HL-60 (cell line): ENCODE results near the gene BPIFC.

GRCh38 chr22:31497128-31497835, 946 bp downstream of the SFI1 start:
- RRBS, result no CpG with 5 or more reads among the region's 10 CpGs

DNA sequence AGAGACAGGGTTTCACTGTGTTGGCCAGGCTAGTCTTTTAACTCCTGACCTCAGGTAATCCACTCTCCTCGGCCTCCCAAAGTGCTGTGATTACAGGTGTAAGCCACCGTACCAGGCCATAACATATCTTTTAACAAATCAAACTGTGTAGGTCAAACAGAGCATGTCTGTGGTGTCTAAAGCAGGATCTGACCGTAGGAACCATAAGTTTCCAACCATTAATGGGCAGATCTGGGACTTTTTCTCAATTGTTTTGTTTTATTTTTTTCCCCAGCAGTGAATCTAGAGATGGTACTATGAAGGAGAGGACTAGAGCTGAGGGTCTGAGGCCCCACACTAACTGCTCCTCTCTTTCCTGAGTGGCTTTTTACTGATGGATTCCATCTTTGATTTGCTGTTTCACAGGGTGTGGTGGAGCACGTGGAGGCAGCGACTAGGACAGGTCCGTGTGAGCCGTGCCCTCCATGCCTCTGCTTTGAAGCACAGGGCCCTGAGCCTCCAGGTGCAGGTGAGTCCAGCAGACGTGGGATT, 64.6 kb downstream of the SFI1 start:
- RRBS, result no CpG with 5 or more reads among the region's 8 CpGs

- RRBS, result 88% methylated on average over 4 of the region's 29 CpGs
These were observed 44.0 kb downstream of the PISD start for GRCh38 chr22:31617547-31618836.

- RRBS, result 43% methylated on average over 4 of the region's 11 CpGs
These were observed 763 bp upstream of the RFPL2 start for GRCh38 chr22:32205663-32206008.

- RRBS, result no CpG with 5 or more reads among the region's 3 CpGs
These were observed at the start of gene BPIFC for GRCh38 chr22:32464159-32464595. Gene BPIFC (minus strand): TSS chr22:32464446.

- RRBS, result no CpG with 5 or more reads among the region's 10 CpGs
These were observed 53.7 kb downstream of the FBXO7 start for GRCh38 chr22:32528311-32528763.

DNA sequence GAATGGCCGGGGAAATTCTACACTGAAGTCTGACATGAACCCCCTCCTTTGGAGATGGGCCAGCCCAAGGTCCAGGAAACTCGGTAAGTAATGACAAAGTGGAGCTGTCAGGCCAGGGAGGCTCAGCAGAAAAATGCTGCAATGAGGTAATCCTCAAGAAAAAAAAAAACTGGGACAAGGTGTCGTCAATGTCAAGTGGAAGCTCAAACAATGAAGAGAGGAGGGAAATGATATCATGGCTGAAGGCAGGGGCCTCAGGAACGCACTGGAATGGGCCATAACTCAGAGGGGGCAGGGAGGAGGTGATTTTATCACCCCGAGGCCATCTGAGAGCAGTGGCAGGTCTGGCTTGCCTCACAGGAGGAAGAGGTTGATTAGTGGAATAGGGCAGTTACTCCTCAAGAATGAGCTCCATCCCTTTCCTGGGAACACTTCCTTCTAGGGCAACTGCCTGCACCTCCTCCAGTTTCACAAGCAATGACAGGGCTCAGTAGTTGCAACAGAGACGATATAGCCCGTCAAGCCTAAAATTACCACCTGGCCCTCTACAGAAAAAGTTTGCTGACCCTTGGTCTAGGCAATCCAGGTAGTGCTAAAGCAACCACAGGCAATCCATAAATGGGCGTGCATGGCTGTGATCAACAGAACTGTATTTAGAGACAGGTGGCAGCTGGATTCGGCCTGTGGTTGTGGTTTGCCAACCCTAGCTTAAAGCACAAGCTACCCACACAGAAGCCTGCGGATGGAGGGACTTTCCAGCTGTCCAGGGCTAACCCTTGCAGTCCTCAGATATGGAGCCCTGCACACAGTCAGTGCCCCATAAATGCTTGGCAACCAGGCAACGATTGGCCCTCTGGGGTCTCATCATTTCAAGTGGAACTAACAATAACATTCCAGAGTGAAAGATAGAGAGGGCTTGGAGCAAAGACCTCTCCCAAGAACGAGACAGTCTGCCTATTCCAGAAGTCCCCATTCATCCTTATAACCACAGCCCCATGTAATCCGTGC, 65.3 kb downstream of the FBXO7 start:
- RRBS, result no CpG with 5 or more reads among the region's 13 CpGs

DNA sequence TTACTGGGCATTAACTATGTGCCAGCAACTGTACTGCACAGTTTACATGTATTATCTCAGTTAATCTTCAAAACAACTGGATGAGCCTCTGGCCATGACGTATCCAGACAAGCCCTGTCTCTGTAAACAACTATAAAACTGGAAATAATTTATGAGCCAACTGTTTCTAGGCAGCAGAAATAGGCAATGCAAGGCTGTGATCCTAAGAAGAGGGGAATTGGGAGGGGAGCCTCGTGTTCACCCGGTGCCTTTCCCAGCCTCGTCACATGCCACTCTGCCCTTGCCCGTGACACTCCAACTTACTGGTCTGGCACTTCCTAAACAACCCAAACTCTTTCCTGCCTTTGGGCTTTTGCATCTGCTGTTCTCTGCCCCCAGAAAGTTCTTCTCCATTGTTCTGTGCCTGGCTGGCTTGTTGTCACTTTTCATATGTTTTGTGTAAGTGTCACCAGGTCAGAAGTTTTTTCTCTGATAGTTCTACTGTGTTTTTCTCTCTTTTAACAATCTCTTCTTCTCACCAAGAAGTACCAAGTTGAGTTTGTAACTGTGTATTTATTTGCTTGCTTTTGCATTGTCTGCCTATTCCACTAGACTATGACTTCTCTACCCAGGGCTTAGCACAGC, 83.0 kb downstream of the FBXO7 start:
- RRBS, result no CpG with 5 or more reads among the region's 5 CpGs

DNA sequence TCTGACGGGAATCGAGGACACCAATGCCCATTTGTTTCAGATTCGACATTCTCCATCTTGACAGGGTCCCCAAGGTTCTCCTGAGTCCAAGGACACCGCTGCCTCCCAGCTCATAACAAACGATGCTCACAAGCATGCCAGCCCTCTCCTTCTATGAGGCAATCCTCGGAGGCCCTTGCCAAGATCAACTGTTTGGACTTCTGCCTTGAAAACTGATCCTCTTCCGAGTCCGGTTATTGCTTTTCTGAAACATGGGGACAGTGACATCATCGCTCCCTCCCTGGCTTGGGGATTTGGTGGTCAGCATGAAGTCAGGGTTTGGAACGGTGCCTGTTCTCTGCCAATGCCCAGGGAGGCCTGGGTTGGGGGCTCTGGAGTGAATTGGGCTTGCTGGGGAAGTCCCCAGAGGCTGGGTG, 149.3 kb downstream of the FBXO7 start:
- RRBS, result no CpG with 5 or more reads among the region's 10 CpGs

DNA sequence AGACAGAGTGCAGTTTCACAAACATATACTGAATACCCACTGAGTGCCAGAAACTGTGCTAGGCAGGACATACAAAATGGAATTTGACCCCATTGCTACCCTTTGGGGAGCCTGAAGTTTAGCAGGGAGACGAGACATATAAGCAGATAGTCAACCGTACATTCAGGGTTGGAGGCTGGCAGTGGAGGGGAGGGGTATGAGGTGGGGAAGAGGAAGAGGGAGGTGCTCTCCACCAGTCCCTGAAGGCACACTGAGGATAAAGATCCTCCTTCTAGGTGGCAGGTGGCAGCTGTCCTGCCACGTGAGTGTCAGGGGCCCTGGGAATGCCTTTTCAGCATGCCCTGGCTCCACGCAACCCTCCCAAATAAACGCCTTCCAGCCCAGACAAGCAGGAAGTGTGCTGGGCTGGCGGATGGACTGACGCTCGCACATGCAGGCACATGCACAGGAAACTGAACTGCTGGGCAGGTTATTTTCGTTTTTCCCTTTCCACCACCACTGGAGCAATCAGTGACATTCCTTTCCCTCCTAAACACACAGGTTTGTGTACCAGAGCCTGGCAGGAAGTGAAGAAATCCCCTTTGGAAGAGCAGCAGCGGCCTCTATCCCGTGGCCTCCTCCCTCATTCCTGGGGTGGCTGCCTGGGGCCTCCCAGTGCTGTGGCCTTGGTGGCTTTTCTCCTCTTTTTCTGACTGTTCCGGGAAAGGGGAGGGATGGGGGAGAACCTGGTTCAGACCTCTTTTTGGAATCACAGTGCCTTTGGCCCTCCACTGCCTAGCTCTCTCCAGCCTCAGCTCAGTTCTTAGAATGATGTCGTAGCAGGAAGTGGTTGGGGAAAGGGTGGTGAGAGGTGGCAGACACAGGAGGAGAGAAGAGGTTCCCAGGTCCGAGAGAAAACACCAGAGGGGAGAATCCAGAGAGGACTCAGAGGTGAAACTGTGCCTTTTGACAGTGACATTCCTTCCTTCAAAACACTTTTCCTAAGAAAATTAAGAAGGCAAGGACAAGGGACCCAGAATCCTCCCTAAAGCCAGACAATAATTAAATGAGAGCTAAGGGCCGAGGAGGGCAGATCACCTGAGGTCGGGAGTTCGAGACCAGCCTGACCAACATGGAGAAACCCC, 157.0 kb upstream of the TIMP3 start:
- RRBS, result no CpG with 5 or more reads among the region's 17 CpGs

DNA sequence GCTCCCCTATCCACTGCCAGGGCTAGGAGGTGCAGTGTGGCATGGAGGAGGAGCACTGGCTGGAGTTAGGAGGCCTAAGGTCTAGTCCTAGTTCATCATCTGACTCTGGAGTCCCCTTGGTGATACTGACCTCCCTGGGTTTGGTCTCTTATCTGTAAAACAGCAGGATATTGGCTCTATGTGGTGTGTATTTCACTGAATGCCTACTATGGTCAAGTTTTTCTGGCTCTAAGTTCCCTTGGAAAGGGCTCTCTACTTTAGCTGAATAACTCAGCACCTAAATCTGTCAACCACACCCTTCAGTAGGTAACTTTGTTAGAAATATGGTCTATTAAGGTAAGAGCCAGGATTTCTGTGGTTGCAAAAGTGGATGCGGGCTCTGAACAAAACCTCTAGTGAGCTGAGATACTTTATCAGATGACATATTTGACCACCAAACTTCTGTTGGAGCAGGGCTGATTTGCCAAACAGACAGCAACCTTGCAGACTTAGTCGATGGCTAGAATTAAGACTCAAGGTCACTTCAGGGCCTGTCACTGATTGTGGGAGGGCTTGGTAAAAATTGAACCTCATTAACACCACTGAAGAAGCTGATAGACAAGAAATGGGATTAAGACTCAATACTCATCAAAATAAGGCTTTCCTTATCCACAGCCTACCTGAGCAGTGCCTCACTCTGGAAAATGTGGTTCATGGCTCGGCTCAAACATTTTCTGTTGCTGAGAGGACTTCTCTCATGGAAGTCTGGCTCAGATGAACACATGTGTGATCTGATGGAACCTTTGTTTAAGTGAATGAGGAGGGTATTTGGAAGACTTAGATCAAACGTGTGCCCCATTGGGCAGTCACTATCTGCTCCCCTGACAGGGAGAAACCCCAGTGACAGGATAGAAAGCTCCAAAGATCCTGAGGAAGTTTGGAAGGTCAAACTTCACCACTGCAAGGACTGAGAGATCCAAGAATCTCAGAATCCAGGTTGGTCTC, 10.7 kb downstream of the TIMP3 start:
- RRBS, result no CpG with 5 or more reads among the region's 4 CpGs

GRCh38 chr22:32853350-32853726, 51.8 kb downstream of the TIMP3 start:
- RRBS, result no CpG with 5 or more reads among the region's 1 CpG

- RRBS, result no CpG with 5 or more reads among the region's 21 CpGs
These were observed 52.9 kb downstream of the TIMP3 start for GRCh38 chr22:32854096-32855047.

- RRBS, result no CpG with 5 or more reads among the region's 6 CpGs
These were observed 55.6 kb downstream of the TIMP3 start for GRCh38 chr22:32857122-32857583.

GRCh38 chr22:33659009-33659171, 261.4 kb downstream of the LARGE1 start:
- RRBS, result no CpG with 5 or more reads among the region's 3 CpGs

DNA sequence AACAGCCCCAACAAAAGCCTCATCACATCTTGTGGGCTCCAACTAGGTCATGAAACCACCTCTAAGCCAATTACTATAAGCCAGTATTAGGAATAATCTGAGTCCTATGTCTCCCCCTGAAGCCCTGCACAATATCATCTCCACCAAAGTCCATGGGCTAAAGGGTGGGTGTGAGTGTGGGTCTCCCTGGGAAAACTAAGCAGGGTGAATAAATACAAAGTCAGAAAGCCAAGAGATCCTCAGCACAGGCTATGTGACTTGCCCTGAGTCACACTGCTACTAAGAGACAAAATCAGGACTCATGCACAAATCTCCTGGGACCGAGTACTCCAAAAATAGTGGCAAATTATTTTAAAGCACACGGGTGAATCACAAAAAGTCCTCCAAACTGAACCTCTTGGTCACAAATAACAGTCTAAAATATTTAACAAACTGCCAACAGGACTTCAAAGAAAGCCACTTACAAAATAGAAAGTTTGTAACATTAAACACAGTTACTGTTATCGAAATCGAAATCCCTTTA, 78.6 kb downstream of the LARGE1 start:
- RRBS, result no CpG with 5 or more reads among the region's 4 CpGs

DNA sequence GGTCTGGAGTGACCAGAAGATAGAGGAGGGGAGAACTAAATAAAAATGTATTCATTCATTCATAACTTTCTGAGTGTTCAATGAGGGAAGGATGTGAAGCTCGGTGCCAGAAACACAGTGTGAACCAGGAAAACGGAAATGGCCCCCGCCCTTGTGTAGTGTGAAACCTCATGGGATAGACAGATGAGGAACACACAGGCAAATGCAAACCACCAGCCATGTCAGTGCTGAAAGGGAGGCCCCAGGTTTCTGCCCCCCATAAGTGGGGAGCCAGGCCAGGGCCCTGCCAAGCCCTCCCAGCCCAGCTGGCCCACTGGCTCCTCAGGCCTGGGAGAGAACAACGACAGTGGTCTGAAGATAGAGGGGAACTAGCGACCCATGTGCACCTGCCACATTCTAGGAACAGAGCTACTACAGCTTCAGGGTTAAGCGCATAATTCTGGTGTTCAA, 30.5 kb downstream of the LARGE1 start:
- RRBS, result no CpG with 5 or more reads among the region's 6 CpGs

DNA sequence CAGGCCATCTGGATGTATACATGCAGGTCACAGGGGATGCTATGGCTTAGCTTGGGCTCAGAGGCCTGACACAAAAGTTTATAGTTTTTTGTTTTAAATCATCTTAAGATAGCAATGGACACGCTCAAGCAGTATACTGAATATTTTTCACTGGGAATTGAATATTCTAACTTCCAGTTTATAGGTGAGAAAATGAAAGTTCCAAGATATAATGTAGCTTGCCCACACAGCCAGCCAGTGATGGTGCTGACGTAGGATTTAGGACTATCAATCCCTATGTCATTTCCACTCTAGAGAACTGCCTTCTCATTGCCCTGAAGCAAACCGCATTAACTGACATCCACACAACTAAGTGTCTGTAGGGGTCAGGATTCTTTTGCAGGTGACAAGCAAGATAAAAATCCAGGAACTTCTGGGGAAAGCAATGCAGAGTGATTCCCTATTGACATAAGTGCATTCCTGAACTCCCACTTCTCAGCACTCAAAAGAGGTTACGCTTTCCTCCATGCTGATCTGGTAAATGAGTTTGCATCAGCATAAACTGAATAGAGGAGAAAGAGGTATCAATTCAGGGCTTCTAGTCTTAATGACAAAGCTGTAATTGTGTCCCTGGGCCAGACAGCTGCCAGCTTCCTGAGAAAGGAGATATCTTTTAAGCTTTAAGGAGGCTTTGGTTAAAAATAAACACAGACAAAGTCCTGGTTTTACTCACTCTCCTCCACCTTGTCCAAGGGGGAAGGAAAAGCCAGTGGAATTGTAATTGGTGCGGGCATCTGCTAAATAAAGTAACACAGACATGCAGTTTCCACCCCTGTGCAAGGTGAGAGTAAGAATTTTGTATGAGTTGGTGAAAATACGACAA, 224.6 kb upstream of the ISX start:
- RRBS, result no CpG with 5 or more reads among the region's 6 CpGs

DNA sequence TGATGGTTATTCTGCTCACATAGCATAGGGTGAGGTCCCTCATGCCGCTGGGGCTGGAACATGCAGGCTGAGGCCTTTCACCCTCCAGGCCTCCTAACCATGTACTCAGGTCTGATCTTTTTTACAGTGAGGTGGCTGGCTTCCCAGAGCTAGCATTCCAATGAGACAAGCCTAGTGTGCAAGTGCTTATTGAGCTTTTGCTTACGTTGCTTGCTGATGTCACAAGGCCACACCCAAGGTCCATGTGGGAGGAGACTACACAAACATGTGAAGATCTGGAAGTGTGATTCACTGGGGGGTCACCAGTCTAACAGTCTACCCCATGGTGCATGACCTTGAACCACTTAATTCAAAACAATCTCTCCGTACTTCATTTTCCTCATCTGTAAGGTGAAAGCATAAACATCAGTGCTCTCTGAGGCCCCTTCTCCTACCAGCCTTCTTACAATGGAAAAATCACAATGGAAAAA, 34.0 kb downstream of the ISX start:
- RRBS, result no CpG with 5 or more reads among the region's 3 CpGs

DNA sequence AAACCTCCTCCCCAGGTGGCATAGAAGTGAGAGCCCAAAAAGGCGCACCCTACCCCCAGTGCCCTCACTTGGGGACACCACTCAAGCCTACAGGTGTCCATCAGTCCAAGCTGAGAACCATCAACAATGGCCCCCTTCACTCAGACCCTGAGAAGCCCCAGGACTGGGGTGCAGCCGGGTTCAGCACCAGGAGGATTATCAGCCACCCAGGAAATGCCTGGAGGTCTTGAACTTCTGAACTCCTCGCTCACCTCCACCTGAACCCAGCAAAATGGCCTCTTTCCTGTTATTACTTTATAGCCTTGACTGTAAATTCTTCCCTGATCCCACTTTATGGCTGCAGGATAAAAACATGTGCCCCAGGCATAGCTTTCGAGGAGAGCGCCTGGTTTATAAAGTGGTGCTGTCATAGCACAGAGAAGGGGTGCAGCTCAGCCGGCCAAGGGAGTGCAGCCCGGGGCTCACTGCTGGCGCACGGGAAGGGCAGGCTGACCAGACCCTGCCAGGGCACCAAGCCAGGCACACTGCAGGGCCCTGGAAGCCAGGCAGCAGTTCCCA, 50.7 kb downstream of the ISX start:
- RRBS, result no CpG with 5 or more reads among the region's 9 CpGs